ENCODE results near the gene ADSS2.

DNA sequence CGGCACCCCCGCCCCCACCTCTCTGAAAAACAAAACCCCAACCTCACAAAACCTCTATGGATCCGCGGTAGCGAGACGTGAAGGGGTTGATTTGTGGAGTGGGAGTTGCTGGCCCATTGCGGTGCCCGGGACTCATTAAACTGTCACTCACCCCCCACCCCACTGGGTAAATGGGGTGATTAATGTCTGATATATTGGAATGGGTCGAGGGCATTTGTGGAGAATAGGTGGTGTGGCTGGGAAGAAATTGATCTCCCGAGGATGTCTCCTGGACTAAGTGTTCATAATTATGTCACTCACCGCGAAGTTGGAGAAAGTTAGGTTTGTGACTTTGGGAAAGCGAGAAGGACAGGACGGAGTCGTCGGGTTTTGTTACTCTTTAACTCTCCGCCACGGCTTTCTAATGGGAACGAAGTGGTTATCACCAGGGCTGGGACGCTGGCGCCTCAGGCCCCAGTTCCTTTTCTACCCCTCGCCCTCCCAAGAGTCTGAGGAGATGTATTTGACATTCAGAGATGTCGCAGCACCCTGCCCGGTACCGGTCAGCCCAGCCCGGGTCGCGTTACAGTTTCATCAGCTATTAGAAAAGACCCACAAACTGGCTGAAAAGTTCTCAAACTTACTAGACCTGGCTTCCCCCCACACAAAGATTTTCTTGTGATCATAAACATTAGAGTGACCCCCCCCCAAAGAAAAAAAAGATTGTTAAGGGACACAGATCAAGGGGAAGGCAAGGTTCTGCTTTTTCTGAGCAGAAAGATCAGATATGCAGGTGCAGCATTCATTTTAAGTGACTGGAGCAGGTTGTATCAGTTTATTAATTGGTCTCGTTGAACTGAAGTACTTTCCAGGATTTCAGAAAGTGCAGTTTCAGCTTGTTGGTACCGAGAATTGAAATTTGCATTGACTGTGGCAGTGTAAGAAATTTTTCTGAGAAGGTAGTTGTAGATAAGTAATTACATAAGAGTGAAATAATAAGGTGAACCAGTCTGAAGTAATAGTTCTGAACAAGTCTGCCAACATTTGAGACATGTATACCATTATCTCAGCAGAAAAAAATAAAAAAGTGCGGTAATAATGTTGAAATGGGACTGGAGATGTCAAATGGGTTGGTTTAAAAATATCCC, 964 bp upstream of the ZBTB18 start:
- PRO-cap: no peak

DNA sequence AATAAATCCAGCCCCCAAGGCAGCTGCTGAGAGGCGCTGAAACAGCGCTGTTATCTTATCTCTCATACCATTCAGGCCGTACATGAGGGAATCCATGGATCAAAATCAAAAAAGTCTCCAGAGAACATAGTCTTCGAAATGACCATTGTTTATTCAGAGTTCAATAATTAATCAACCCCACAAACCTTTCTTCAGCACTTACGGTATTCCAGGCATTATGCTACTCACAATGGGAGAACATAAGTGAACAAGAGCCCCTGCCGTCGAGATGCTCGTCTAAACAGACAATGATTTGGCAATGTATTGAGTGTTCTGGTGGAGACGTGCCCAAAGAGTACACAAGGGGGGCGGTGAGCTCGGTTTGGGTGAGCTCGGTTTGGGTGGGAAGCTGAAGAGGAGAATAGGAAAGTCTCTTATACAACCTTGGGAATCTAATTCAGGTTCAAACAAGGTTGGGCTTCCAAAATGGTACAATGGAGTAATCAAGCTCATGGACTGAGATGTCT, 38.7 kb downstream of the ZBTB18 start:
- PRO-cap: no peak

DNA sequence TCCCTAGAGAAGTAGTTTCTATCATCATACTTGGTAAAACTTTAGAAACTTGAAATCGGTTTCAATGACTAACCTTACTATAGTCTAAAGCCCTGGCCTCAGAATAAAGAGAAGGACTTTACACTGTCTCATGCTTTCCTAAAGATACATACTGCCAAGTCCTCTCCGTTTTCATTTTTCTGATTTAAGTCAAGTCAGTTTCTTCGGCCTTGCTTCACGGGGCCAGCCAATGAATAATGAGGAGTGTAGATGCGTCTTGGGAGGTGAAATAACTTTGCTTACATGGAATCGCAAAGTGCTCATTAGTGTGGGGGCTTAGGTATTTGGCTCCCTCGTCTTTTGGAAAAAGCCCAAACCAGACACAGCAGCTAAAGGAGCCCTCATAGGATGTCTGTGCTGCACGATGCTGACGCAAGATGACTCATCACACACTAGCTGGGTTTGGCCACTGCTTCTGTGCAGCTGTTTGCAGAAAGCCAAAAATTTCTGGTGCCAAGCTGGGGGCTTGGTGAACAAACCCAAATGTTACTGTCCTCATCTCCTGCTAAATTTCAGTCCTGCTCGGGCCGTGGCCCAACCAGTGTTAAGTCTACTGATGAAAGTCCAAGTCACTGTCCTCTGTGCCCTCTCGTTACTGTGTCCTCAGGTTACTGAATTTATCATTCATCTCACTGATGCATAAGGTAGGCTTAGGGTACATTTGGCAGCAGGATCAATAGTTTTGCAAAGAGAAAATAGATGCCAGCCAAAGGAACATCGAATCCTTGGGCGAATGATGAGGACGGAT, 78.7 kb upstream of the C1orf100 start:
- PRO-cap: no peak

DNA sequence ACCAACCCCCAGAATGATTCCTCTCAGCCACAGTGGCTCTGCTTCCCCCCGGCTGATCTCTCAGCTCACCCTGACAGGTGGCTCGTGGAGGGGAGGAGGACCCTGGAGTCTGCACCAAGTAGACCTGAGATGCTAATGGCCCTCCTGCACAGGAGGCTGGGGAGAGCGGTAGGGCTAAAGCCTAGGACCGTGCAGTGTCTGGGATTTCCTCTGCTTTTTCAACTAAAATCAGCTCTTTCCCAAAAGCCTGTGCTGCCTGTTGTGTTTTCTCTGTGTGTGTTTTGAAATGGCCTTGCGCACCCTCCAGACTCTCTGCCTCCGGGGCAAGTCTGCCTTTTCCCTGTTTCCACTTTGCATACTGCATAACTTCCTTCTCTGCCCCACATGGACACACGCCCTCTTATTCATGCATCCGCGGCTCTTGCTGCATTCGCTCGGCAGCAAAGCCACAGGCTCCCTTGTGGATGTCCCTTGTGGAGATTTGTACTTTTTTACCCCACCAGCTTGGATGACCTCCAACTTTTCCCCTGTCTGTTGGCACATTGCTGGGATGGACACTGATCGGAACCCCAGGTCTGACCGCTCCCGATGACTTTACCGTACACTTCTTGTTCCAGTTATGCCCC, 48.4 kb upstream of the C1orf100 start:
- PRO-cap: no peak

GRCh38 chr1:244341246-244342256, 10.9 kb upstream of the C1orf100 start:
- PRO-cap: no peak

DNA sequence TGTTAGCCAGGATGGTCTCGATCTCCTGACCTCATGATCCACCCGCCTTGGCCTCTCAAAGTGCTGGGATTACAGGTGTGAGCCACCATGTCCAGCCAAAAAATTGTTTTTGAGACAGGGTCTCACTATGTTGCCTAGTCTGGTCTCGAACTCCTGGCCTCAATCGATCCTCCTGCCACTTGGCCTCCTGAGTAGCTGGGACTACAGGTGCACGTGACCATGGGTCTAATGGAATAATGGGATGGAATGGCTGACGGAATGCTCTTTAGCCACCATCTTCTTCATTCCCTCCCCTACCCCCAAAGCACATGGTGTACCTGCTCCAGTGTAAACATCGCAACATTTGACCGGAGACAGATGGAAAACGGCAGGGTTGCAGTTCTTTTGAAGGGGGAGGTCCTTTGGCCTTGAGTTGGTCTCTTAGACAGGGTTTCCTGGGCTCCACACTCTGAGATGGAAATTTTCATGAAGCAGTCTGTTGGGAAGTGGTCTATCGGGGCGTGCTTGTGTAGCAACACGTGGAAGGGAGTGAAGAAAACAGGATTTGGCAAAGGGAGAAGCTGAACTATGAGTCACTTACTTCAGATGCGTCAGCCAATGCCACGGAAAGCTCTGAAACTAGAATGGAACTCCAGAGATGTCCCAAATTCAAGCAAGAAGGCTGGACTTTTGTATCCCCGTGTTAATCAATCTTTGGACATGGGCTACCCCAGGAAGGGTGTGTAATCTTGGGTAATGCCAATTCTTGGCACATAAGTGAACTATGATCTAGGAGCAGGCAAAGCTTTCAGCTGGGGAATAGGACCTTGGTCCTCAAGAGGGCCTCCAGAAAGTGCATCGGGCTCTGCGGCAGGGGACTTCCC, 3.6 kb upstream of the C1orf100 start:
- PRO-cap: no peak

DNA sequence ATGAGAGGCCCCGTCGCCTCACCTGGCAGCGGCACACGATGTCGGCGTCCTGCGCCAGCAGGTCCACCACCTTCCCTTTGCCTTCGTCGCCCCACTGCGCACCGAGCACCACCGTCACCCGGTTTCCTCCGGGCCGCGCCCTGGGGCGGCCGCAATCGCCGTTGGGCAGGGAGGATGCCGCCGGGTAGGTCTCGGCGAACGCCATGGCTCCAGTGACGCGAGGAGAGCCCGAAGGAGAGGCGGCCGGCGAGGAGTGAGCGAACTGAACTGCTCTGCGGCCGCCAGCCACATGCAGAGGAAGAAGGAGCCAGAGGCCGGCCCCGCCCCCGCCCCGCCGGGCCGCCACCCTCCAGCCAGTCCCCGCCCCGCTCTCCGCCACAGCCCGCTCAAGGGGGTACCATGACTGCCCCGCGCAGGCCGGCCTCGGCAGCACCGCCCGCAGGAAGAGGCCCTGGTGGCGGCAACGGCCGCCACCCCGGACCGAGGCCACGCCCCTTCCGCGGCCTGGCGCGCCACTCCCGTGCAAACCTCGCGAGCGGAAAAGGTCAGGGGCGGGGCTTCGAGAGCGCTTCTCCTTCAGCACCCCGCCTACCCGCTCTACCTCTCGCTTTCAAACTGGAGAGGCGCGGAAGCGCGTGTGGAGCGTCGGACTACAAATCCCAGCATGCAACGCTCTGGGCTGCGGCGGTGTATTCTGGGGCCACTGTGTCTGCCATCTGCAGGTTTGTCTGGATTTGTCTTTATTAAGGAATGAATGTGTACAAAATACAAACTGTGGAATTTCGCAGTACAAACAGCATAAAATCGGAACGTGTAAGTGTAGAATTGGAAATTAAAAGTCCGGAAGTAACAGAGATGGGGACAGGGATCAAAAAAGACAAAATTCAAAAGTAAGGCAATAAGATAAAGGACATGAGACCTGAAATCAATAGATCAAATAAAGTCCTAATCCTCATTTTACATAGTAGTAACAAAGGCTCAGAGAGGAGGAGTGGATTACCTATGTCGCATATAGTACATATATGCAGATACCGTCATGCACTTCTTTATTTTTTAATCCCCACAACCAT, at the start of gene ADSS2:
TSS of gene ADSS2 (minus strand) at position 297 of the 1,070 bp plus-strand sequence.
- PRO-cap: unidirectional peak, minus-strand start at position 269 of the sequence

DNA sequence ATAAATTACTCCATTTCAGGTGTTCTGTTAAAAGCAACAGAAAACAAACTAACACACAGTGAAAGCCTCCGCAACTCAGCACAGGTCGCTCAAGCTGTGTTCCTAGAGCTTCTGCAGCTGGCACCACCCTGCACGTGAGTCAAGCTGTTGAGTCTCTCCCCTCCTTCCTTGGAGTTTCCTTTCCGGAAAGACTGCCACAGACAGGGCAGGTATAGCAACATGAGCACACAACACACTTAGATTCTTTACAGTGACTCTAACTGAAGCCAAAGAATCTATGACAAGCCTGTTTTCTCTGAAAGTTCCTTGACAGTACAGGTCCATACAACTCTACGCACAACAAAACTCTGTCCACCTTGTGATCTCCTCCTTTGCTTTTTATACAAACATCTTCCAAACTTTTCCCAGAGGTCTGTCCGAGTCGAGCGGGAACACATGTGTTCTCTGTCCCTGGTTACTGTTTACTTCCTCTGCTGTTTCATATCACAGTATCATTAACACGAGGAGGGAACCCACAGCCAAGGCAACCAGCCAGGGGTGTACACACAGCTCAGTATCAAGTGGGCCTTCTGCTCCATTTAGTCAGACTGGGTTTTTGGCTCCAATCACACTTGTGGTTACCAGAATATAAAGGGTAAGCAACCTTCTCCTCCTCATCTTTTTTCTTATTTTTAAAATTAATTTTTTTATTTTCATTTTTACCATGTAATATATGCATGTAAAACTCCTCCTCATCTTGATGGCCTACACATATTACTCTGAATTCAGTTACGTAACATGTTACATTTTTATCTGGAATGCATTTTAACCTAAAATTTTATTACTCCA, 38.6 kb upstream of the DESI2 start:
- PRO-cap: no peak

DNA sequence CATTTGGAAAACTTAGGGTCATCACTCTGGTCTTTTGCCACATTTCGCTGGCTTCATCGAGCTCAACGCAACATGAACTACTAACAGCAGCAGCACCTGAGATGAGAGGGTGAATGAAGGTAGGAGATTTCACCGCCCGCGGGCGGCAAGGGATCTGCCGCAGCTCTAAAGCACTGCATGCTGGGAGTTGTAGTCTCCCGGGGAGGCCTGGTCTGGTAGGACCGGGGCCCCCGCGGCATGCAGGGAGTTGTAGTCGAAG, 442 bp upstream of the DESI2 start:
- PRO-cap: no peak

GRCh38 chr1:244673076-244673541, 20.2 kb downstream of the DESI2 start:
- PRO-cap: no peak

GRCh38 chr1:244843481-244844295, 8.2 kb downstream of the COX20 start:
- PRO-cap: no peak

- PRO-cap: no peak
Measured at GRCh38 chr1:244852156-244852640, 12.1 kb downstream of the HNRNPU start.

DNA sequence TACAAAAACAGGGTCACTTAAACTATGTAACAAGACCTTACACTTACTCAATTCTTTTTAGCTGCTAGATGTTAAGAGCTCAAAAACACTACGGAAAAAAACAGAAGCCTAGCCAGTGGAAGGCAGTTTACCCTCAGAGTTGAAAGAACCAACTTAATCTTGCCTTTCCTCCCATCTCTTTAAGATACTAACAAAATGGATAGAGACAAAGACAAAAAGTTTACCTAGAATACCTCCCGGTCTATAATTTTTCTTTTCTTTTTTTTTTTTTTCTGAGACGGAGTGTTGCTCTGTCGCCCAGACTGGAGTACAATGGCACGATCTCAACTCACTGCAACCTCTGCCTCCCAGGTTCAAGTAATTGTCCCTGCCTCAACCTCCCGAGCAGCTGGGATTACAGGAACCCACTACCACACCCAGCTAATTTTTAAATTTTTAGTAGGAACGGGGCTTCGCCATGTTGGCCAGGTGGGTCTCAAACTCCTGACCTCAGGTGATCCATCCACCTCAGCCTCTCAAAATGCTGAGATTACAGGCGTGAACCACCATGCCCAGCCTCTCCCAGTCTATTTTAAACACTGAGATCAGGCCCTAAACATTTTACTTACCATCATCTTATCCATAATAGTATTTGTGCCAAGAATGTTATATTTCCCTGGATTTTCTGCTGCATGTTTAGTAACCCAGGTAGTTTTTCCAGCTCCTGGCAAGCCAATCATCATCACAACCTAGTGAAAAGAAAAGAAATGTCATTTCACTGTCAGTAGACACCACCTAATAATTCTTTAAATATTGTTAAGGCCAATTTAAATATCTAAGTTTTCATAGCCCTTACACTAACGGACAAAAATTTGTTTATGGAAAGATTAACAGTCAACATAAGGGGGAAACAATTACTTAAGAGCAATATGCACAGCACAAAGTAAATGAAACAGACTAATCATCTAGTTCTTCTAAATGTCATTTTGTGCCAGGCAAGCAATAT, 7.1 kb downstream of the HNRNPU start:
- PRO-cap: no peak

DNA sequence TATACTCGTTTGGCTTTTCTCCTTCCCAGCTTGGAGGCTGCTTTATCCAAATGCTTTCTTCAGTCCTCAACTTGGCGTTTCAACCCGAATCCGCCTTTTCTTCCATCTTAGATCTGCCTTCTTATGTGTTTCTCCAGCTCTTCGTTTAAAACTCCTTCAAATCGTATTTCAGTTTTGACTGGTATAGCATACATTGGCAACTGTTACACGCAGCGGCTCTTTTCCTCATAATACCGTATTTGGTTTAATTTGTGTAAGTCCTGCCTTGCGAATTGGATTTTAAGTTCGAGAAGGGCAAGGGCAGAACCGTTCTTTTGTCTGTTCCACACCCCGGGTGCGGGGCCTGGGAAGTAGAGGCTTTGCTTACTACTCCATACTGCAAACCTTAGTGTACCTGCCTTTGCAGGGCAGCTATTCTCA, 484 bp upstream of the HNRNPU start:
- PRO-cap: no peak

GRCh38 chr1:245074089-245074779, 80.6 kb upstream of the KIF26B start:
- PRO-cap: no peak

DNA sequence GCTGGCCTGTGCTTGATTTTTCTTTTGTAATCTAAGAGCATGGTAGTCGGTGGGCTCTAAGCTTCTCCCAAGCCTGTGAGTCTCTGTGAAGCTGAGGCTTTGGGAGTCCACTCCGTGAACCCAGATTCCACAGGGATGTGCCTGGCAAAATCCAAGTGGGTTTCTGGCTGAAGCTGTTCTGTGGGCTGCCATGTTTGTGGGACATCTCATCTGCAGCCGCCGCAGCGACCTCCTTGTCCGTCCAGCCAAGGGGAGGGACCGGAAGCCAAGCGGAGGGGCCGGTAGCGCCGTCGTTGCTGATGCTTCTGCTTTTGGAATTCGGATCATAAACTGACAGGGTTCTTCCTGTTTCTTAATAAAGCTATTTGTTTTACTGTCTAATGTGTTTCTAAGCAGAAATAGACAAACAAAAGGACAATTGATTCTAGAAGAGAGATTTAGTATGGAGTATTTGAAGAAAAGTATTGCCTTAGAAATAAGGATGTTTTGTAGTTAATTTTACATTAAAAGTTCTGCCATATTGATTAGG, 13.3 kb downstream of the KIF26B start:
- PRO-cap: no peak

DNA sequence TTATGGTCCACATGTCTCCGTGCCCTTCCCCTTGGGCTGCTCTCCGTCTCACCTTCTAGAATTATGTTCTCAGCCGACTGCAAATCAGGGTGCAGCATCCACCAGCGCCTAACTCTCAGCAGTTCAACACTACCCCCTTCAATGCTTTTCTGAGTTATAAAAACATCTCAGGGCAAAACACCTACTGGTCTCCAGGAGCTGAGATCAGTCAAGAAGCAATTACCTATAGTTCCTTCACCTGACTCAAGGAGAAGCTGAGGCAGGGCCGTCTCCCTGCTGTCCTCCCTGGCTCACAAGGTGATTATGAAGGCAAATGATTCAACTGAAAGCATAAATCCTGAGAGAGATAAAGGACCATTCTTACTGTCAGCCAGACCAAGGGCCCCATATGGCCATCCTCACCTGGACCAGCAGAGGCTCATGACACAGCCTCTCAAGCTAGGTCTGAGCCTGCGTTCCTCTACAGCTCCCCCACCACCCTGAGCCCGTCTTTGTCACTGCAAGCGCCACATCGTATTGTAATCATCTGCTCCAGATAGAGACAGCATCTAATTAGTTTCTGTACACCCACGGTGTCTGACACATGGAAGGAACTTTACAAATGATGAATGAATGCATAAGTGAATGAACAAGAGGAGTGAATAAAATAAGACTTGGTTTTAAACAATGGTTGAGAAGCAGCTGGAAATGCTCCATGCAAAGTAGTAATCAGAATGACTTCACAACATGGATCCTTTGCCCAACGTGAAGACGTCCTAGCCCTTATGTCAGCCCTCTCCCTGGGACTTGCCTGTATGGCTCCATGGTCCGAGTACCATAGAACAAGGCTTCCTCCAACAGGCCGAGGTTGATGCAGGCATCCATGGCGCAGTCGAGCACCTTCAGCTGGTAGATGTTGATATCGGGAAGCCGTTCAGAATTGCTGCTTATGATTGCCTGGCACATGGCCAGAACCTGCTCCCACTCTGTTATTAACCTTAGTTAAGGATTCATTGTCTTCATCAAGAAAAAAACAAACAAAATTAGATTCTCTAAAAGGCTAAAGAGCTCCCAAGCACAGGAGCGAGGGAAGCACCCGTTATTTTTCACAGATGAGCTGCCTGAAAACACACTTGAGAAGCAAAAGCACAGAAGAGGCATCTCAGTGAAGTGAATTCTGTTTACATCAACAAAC, 649.0 kb downstream of the SMYD3 start:
- PRO-cap: no peak

GRCh38 chr1:245874696-245875525, 632.2 kb downstream of the SMYD3 start:
- PRO-cap: no peak

GRCh38 chr1:245917748-245918557, 589.1 kb downstream of the SMYD3 start:
- PRO-cap: no peak

GRCh38 chr1:245988700-245989017, 518.4 kb downstream of the SMYD3 start:
- PRO-cap: no peak